Thoracic aorta endothelial cell (primary cell): ENCODE data around the gene PAM.

- CAGE, long polyA plus RNA, result no peak
Measured at GRCh38 chr5:97336876-97337327, 153.9 kb upstream of the RIOK2 start.

DNA sequence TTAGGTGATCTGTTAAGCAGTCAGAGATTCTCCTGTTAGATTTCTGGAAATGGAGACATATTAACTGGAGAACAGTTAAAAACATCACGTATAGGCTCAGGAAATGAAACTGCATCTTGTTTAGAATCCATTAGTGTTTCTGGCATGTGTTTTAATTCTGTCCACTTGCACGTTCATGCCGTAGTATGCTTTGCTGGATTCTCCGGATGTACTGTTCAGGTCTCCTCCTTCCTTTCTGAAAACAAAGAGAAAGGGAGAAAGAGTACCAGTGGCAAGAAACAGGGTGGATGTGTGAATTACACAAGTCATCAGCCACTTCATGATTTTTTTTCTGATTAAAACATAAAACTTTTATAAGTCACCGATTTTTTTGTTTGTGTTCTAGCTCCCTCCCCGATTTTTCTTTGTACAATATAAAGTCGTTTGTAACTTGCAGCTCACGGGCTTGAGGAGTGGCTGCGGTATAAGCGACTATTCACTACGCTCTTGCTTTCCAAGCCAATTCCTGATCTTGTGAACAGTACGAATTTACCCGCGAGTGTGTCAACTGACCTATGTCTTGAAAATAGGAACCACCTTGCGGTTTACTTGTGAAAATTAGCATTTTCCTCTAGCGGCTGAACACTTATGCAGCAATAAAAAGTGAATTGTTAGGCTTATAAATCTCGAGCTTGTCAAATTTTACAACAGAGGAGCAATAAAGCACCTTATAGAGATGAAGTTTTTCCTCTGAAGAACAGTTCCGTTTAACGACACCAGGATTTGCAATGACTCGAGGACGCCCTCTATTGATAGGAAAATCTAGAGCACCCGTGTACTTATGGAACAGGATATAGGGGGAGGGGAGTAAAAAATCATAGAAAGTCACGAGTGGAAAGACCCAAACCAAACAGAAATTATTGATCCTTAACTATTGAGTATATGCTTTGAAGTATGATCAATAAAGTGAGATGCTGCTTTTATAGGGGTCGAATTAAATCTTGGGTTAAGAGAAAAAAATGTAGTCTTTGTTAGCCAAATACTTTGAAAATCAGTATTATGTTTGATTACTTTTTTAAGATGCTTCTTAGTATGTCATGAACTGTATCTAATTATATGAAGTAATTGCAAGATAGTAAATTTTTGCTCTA, 2.1 kb upstream of the RGMB start:
- CAGE, long polyA plus RNA, result no peak

DNA sequence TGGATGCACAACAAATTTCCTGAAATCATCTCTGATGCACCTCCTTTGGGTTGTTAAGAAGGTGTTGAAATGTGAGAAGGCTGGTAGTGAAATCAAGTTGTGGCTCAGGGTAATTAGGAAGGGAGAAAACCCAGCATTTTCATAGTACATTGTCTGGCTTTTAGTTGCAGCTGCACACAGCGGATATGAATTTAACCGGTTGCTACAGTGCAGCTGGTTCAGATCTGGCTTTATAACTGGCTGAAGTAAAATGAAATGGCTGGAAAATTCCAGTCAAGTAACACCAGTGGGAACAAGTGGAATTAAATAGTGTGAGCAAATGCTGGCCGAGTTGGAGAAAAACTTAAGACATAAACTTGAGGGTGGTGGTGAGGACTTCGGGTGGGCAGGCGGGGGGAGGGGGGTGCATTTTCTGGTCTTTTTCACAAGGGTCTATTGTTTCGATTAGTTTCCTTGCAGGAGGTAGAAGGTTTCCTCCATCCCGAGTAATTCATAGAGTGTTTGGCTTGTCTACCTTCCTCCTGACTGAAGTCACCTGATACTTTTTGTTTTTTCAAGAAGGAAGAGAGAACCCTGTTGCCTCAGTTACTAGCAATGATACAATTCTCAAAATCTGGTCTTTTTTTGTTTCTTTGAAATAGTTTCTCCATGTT, 17.8 kb downstream of the RGMB start:
- CAGE, long polyA plus RNA, result no peak

DNA sequence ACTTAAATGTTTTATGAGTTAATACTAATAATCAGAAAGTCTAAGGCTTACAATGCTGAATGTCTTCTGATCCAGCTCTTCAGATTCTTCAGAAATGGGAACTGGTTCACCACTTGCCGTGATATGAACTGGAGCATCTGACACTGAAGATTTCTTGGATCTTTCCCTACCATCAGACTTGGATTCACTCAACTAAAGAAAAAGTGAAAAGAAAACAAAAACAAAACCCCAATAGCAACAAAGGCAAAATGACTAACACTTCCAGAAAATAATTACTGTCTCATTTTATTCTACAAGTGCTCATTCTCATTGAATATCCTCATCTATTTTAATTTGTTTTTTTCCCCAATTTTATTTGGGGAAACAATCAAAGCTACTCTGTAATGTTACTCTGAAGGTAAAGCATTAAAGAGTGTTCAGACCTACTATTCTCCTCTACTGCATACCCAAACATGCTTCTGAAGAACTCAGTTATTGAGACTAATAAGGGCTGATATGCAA, 60.3 kb downstream of the CHD1 start:
- CAGE, long polyA plus RNA, result no peak

- CAGE, long polyA plus RNA, result no peak
Measured at GRCh38 chr5:98879363-98879783, 49.4 kb downstream of the CHD1 start.

GRCh38 chr5:99020862-99021107, 92.0 kb upstream of the CHD1 start:
- CAGE, long polyA plus RNA, result no peak

DNA sequence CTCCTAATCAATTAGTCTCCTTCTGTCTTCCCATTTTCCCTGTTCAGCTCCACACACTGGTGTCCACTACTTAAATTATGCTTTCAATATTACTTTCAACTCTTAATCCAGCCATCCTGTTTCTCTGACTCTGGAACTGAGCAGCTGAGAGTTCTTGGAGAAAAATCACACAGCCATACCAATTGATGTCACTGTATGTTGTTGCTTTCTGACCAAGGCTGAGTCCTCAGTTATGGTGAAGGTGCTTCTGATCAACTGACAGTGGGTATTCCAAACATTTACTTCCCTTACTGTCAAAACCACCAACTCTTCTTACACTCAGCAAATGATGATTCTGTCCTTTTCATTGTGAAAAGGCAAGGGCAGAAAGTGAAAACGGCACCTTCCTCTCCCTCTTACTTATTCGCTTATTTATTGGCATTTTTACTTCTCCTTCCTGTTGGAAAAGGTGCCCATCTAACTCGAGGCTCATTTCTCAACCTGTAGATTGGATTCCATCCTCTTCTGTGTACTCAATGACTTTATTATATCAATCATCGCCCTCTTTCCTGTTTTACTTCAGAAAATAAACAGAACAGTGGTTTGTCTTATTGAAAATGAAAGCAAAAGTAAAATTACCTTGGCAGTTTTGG, 104.2 kb upstream of the CHD1 start:
- CAGE, long polyA plus RNA, result no peak

DNA sequence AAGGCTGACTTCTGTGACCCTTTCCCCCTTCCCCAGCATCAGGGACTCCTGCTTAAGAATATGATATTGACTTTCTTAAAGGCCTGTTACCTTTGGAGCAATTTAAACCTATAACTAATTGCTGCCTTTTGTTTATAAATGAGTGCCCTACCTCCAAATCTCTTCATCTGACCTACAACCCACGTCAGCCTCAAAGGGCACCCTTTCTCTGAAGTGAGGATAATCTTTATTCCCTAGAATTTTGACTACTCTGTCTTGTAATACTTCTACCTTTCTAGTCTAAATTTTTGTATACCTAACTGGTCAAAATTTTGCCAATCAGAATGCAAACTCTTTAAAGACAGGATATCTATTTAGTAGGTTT, 837 bp downstream of the FAM174A start:
- CAGE, long polyA plus RNA, result no peak

DNA sequence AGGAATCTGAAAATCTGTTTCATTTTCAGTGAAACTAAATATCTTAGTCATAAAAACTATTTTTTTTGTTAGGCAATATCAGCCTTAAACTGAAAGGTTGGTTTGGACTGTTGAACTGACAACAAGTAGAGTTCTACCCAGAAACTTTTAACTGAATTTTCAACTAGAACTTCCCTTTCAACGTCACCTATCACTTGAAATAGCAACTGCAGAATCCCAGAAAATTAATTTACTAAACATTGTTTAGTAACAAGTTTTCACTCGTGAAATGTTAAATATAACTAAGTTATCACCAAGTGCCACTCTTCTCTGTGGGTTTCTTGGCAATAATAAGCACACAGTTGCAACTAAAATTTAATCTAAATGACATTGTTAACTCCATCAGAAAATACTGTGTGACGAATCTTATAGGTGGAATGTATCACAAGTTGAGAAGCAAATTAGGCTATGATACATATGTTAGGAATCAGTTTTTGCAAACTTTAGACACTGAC, 12.3 kb downstream of the ST8SIA4 start:
- CAGE, long polyA plus RNA, result no peak

DNA sequence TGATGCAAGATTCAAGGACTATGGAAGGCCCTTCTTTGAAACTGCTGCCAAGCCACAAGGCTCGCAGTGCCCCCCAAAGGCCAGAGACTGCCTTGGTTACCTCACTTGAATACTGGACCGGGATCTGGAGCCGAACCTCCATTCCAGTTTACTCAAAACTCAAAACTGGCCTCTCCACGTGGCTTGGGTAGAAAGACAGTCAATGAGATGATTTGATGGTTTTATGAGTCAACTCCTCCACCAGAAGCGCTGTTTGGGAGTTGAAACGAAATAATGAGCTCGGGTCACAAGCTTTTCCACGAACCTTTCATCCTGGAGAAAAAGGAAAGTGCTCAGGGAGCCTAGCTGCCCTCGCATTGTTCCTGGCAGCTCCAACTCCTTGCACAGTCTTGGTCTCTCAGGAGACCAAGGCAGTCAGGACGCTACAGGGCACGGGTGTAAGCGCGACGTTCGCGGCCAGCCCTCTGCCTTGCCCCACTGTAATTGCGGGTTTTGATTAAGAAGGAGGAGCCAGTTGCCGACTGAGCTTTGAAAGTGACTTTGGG, 2.8 kb downstream of the ST8SIA4 start:
- CAGE, long polyA plus RNA, result no peak

- CAGE, long polyA plus RNA, result no peak
Measured at GRCh38 chr5:100900760-100901453, 2.2 kb downstream of the ST8SIA4 start.

GRCh38 chr5:102671065-102671936, 83.8 kb upstream of the PAM start:
- CAGE, long polyA plus RNA, result no peak

DNA sequence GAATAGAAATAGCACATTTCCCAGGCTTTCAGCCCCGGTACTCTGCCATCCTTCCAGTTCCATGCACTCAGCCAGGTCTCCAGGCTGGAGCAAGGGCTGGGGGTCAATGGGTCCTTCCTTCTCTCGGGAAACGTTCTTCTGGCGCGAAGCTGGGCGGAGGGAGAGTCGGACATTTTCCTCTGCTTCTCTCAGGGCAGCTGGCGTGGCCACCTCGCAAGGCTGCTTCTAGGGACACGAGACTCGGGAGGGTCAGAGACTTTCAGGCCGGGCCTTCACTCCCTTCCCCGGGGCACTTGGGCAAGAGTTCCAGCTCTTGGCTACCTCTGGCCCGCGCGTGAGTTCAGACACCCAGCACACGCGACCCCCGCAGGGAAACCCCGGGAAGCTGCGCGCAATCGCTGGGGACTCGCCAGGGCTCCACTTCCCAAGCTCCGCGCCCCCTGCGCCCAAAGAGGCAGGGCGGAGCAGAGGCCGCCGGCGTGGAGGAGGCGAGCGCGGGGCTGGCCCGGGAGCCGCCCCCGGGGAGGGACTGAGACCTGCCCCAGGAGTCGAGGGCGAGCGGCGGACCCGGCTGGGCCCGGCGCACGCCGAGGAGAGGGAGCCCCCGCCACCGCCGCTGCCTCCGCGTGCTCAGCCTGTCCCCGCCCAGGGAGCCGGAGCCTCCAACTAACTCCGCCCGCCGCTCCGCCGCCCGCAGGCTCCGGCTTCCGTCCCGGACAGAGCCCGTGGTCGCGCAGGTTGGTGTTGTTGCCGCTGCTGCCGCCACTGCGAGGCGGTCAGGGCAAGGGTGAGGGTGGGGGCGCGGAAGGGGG, at the start of gene PAM:
Gene PAM (plus strand): TSS at position 694 of the 812 bp plus-strand sequence.
- CAGE, long polyA plus RNA, result no peak

DNA sequence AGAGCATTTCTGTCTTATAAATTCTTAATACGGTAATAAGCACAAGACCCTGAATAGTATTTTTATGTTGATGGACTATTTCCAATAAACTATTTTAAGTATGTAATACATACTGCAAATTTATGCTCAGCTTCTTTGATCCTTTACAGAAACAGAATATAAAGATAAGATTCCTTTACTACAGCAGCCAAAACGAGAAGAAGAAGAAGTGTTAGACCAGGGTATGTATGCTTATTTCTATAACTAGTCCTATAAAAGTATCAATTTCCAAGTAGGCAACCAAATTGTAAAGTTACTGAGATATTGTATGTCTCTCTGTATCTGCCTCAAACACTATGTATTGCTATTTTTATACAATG, 158.9 kb downstream of the GIN1 start:
- CAGE, long polyA plus RNA, result no peak

DNA sequence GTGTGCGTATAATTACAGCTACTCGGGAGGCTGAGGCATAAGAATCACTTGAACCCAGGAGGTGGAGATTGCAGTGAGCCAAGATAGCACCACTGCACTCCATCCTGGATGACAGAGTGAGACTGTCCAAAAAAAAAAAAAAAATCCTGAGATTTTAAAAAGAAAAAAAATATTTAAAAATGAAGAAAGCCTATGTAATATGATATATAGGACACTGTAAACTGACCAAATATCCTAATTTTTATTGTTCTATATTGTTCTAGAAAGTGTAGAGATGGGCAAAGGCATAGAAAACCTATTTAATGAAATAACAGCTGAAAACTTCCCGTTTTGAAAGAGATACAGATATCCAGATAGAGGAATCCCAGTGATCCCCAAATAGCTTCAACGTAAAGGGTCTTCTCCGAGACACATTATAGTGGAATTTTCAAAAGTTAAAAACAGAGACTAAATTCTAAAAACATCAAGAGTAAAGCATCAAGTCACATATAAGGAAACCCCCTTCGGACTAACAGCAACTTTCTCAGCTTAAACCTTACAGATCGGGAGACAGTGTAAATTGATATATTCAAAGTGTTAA, 136.5 kb downstream of the GIN1 start:
- CAGE, long polyA plus RNA, result no peak

- CAGE, long polyA plus RNA, result no peak
Measured at GRCh38 chr5:103035446-103035877, 84.5 kb downstream of the GIN1 start.

DNA sequence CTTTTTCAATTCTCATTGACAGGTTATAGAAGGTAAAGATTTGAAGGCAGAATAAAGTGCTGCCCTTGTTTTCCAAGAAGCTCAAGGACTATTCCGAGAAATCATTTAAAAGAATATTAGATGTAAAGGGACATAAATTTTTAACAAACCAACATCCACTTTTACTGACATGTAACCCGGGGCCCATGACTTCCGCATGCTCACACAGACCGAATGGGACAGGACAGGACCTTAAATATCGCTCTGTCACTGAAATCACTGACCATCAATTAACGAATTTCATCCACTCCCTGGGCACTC, 611 bp downstream of the NUDT12 start:
- CAGE, long polyA plus RNA, result no peak

GRCh38 chr5:104080059-104080492, 517.5 kb upstream of the NUDT12 start:
- CAGE, long polyA plus RNA, result no peak

DNA sequence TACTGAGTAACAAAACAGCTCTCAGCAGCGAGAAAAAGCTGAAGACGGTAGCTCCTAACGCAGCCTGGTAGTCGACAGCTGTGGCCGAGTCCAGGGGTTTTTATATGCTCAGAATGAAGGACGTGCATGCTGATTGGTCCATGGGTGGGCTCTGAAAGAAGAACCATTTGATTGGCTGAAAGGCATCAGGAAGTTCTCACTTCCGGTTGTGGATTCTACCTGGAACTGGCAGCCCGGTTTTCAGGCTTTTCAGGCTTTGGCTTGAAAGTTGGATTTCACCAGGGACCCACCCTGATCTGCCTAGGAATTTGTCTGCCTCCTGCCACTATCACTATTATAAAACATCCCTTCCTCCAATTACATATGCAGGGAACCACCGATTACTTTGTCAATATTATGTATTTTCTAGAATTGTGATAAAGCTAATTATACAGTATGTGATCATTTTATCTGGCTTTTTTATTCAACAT, 1830.3 kb upstream of the NUDT12 start:
- CAGE, long polyA plus RNA, result no peak

GRCh38 chr5:107474445-107474850, 196.3 kb downstream of the EFNA5 start:
- CAGE, long polyA plus RNA, result no peak